Prostate gland (tissue), 2 donors: ENCODE measurements around a stretch of chr2.

- PRO-cap = no peak
- RAMPAGE, long total RNA, 2 experiments = no peak in any of the 2 experiments
These were observed 281.0 kb downstream of the ZNF385B start for GRCh38 chr2:179580243-179580955.

DNA sequence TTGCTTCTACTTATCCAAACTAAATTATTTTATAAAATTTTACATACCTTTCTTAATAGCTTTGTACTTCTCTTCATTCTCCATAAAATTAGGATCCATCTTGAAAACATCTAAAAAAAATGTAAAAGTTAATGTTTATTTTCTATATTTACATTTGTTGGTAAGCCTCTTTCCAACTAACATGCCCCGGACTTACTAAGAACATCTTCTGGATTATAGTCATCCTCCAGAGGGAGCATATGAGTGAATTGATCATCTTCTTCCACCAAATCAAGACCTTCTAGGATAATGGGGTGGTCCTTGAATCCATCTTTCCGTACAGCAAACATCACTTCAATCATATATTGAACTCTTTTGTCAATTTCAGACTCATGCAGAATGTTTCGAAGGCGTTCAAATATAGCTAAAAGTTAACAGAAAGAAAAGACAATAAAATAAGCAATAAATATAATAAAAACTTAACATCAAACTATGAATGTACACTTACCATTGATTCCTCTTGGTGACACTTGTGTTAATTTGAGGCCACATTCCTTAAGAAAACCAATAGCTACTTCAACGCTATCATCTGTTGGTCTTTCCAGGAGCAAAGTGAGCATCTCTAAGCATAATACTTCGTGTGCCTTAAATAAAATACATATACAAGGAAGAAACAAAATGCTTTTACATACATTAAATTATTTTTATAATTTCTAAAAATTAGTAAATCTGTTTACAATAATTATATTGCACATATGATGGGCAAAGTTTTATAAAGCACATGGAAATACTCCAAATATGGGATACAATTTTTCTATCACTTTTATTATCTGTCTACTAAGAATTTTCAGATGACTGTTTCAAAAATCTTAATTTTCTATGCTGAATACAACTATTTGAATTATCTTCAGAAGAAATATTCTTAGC lies 36.4 kb downstream of the CWC22 start:
- PRO-cap = no peak
- RAMPAGE, long total RNA, 2 experiments = no peak in any of the 2 experiments

DNA sequence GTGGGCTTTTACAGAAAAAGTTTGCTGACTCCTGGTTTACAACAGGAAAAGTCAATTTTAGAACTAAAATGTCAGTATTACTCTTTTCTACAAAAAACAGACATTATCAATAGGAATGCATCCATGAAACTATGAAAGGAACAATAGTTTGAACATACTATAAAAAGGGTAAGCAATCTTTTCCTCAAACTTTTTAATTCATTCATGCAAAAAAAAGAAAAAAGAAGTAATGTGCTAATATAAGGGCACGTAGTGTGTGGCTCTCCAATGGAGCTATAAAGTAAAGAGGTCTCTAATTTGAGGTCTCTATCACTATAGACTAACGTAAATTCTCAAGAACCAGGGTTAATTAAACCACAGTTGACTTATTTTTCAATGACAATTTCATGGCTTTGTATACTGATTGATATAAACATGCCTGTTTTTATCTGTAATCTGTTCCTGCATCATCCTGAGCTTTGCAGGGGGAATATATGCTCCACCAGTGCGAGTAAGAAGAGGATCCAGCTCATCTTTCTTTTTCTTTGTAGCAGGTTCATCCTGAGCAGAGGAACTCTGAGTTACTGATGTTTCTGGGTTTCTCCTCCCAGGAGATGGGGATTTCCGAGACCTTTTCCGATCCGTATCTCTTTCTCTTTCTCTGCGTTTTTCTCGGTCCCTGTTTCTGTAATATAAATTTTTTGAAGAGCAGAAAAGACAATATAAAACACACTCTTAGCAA lies 25.6 kb downstream of the CWC22 start:
- PRO-cap = no peak
- RAMPAGE, long total RNA, 2 experiments = no peak in any of the 2 experiments

DNA sequence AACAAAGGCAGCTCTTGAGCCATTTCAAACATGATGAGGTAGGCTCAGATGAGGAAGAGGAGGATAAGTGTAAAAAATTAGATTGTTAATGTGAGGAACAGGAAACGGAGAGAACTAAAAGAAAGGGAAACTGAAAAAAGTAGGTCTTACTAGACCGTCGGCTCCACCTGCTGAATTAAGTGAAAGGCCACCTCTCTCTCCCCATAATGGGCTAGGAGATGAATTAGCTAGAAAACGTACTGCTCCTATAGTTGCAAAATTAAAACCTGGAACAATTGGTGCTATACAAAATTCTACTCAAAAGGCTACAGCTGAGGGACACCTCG lies 50.2 kb upstream of the CWC22 start:
- PRO-cap = no peak
- RAMPAGE, long total RNA, 2 experiments = no peak in any of the 2 experiments

GRCh38 chr2:180238906-180239146 lies 231.7 kb upstream of the CWC22 start:
- PRO-cap = no peak
- RAMPAGE, long total RNA, 2 experiments = no peak in any of the 2 experiments

- PRO-cap = no peak
- RAMPAGE, long total RNA, 2 experiments = no peak in any of the 2 experiments
These were observed 389.5 kb upstream of the UBE2E3 start for GRCh38 chr2:180590876-180591360.

DNA sequence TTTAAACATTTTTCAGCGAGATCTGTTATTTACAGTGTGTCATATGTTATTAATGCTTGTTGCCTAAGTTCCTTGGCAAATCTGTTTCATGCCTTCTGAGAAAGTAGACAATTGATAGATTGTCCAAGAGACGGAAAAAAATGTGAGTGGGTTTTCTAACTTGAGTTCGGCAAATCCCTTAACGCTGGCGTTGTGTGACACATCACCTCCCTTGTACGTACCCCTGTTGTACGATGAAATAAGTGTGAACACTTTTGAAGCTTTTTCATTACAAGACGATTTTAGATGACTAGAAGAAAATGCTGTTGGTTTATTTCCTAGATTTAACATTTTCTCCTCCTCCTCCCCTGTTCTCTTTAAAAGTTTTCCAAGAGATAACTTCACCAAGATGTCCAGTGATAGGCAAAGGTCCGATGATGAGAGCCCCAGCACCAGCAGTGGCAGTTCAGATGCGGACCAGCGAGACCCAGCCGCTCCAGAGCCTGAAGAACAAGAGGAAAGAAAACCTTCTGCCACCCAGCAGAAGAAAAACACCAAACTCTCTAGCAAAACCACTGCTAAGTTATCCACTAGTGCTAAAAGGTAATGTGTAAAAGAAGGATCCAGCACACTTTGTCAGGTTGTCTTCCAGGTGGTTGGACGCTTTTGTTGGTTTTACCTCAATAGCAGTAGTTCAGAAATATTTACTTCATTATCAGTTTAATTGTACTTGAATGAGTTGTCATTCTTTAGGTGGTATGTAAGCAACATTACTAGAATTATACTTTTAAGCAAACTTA lies 1.4 kb downstream of the UBE2E3 start:
- PRO-cap = no peak
- RAMPAGE, long total RNA, 2 experiments = no peak in any of the 2 experiments

DNA sequence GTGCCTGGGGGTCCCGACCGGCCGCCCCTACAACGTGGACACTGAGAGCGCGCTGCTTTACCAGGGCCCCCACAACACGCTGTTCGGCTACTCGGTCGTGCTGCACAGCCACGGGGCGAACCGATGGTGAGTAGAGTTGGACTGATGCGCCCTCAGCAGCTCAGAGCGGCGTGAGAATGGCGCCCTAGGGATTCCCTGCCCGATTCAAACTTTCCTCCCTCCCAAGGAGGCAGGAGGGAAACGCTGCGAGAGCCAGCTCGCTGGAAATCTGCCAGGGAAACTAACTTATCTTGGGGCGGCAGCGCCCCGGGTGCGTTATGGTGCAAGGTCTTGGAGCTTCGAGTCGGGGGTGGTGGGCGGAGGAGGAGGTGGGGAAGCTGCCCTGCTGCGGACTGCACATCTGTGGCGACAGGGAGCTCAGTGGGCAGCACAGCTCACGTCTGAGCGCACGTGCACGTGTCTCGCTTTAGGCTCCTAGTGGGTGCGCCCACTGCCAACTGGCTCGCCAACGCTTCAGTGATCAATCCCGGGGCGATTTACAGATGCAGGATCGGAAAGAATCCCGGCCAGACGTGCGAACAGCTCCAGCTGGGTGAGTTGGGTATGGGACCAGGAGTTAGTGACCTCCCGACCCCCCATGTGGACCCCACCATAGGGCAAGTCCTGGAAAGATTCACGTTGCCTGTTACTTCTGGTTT lies 689 bp downstream of the ITGA4 start:
- PRO-cap = bidirectional peak, plus-strand start at position 403 of the sequence, minus-strand start at position 402 of the sequence
- RAMPAGE, long total RNA, 2 experiments = no peak in any of the 2 experiments

- PRO-cap = unidirectional peak, plus-strand start at chr2:181811049
- RAMPAGE, long total RNA, 2 experiments = no peak in any of the 2 experiments
These were observed 80.5 kb upstream of the ITPRID2 start for GRCh38 chr2:181810670-181811740.

- PRO-cap = no peak
- RAMPAGE, long total RNA, 2 experiments = no peak in any of the 2 experiments
These were observed 8.9 kb downstream of the ITPRID2 start for GRCh38 chr2:181900076-181901157.

GRCh38 chr2:182330469-182331337 lies 96.1 kb downstream of the PDE1A start:
- PRO-cap = no peak
- RAMPAGE, long total RNA, 2 experiments = no peak in any of the 2 experiments

- PRO-cap = no peak
- RAMPAGE, long total RNA, 2 experiments = no peak in any of the 2 experiments
These were observed 721 bp downstream of the DNAJC10 start for GRCh38 chr2:182716715-182717241.

DNA sequence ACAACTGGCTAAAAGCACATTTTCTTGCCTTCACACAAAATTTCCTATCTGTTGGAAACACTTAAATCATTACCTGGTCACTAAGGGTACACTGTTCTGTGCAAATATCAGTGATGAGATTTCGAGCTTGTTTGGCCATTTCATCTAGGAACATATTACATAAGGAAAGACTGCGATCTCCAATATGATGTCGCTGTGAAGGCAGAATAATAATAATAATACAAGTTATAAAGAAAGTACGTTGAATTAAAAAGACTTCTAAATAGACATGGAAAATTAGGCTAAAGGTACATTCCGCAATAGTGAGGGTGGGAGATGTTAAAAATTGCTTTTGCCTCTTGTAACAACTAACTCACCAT lies 76.2 kb downstream of the NCKAP1 start:
- PRO-cap = no peak
- RAMPAGE, long total RNA, 2 experiments = no peak in any of the 2 experiments

DNA sequence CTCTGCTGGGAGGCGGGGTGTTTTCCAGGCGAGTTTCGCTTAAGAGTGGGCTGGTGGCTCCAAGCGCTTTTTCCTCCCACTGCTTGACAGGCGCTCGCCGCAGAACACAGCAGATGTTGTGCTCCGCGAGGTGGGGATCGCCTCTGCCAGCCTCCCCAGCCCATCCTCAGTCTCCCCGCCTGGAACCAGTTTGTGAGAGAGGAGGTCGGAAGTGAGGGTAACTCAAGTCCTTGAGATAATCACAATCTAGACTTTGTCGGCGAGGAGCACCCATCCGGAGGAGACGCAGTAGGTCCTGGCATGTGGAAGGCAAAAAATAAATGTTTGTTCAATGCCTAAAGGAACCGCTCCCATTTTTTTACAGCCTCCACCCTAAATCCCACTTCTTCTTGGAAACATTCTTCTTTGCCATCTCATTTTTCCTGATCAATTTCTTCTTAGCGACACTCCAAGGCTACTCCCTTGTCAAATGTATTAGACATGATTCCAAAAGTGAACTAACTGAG lies 554 bp upstream of the NCKAP1 start:
- PRO-cap = no peak
- RAMPAGE, long total RNA, 2 experiments = no peak in any of the 2 experiments

- PRO-cap = no peak
- RAMPAGE, long total RNA, 2 experiments = no peak in any of the 2 experiments
These were observed 11.2 kb downstream of the NUP35 start for GRCh38 chr2:183135414-183135928.

DNA sequence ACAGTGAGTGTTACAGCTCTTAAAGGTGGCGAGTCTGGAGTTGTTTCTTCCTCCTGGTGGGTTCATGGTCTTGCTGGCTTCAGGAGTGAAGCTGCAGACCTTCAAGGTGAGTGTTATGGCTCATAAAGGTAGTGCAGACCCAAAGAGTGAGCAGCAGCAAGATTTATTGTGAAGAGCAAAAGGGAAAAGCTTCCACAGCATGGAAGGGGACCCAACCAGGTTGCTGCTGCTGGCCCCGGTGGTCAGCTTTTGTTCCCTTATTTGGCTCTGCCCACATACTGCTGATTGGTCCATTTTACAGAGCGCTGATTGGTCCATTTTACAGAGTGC lies 374.4 kb downstream of the ZNF804A start:
- PRO-cap = no peak
- RAMPAGE, long total RNA, 2 experiments = start-site peak on the minus strand in 1 of 2 experiments, centred at position 241 of the sequence, 17 reads per replicate

GRCh38 chr2:185276355-185276661 lies 462.3 kb upstream of the FSIP2 start:
- PRO-cap = no peak
- RAMPAGE, long total RNA, 2 experiments = no peak in any of the 2 experiments

GRCh38 chr2:185407206-185407700 lies 331.4 kb upstream of the FSIP2 start:
- PRO-cap = no peak
- RAMPAGE, long total RNA, 2 experiments = no peak in any of the 2 experiments

GRCh38 chr2:185864373-185865250 lies 126.0 kb downstream of the FSIP2 start:
- PRO-cap = no peak
- RAMPAGE, long total RNA, 2 experiments = no peak in any of the 2 experiments

GRCh38 chr2:186406663-186407064 lies 79.4 kb upstream of the ZC3H15 start:
- PRO-cap = no peak
- RAMPAGE, long total RNA, 2 experiments = no peak in any of the 2 experiments